Type B pancreatic cell (in vitro differentiated cells): ENCODE measurements around a stretch of chr1.

- PRO-cap, result no peak
Measured at GRCh38 chr1:6200507-6201037, 1.2 kb upstream of the RPL22 start.

DNA sequence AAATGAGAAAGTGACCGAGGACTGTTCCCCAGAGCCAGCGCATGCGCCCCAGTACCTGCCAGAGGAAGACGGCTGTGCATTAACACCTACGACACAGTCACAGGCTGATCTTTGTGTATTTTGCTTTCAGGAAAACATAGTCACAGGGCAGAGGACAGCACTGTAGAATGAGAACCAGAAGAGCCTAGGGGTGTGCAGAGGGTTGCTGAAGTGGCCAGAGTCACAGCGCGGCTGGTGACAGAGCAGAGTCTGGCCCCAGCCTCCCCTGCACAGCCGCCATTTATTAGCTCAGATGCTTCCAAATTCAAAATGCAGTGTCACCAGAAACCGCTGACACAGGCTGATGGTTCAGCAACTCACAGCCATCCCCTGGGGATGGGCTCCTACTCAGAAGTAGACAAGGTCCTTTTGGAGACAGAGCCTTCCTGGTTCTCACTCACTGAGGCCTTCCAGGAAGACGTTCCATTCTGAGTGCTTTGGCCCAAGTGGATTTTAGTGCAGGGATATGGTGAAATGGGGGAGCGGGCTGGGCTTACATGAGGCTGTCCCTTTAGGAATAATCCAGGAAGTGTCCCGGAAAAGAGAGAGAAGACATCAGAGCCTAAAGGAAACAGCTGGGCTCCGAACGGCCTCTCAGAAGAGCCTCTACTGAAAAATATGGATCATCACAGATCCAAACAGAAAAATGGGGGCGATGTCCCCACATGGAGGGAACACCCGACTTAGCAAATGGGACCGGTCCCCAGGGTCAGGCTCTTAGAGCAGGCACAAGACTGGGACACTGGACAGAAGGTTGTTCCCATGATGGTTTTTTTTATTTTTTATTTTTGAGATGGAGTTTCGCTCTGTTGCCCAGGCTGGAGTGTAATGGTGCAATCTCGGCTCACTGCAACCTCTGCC, 13.0 kb downstream of the RNF207 start:
- PRO-cap, result no peak

DNA sequence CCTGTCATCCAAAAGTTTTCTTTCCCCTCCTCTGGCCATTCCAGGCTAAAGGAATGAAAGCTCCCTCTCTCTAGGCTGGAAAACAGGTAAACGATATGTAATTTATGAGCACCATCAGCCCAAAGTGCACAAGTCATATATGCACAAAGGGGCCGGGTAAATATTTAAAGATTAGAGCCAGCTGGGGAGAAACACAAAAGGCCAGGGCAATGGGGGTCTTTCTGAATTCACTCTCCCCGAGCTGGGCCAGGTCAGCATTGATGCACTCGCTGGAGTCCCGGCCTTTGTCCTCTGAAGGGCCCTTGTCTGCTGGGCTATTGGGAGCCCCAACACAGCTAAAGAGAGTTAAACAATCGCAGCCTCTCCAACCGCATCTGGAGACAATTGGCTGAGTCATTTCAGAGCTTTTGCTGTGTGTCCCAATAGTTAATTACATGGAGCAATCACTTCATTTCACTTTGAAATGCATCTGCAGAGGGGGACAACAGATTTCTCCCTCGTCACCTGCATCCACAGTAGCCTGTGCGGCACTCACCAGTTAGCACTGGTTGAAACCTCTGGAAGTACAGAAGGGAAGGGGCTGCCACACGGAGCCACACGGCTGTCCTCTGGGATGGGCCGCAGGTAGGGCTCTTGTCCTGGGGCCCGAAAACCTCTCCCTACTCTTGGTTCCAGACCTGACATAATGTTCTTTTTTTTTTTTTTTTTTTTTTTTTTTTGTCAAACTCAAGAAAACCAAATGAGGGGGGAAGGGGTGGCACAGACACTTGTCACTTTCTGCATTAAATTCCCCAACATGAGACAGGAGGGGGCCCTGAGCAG, 3.6 kb upstream of the HES3 start:
- PRO-cap, result no peak

DNA sequence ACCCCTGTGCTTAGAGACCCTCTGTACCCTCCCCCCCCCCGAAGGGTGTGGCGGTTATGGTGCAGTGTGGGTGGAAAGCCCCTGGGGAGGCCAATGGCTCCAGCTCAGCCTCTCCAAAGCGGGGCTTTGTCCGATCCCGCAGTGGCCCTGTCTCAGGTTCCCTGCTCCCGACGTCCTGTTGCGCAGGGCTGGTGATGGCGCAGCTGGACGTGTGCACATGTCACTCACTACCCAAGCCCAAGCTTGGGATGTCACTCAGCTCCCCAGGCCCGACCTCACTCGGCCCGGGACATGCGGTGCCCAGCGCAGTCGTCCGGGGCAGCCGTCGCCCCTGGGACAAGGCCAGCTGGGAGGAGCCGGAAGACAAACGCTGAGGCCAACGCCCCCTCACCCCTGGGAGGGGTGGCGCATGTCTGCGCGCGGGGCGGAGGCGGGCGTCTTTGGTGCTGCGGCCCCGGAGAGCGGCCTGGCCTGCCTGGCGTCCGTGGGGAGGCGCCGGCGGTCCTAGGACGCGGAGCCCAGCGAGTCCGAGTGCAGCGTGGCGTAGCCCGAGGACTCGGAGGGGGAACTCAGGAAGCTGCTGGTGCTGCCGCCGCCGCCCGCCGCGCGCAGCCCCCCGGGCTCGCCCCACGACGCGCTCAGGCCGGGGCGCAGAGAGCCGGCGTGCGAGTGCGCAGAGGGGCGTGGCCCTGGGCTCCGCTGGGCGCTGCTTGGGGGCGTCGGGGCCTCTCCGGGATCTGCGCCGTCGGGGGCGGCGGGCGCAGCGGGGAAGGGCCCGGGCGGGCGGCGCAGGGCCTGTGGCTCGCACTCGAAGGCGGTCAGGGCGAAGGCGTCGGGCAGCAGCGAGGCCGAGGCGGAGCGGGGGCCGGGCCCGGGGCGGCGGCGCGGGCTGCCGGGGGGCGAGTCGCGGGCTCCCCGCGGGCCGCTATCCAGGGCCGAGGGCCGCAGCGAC, 5.1 kb downstream of the HES3 start:
- PRO-cap, result no peak

GRCh38 chr1:6258538-6259127, 2.3 kb downstream of the GPR153 start:
- PRO-cap, result no peak

- PRO-cap, result bidirectional peak, plus-strand start at chr1:6260174, minus-strand start at chr1:6260030; unidirectional peak, minus-strand start at chr1:6260522
Measured at GRCh38 chr1:6259910-6260934, 676 bp downstream of the GPR153 start.

DNA sequence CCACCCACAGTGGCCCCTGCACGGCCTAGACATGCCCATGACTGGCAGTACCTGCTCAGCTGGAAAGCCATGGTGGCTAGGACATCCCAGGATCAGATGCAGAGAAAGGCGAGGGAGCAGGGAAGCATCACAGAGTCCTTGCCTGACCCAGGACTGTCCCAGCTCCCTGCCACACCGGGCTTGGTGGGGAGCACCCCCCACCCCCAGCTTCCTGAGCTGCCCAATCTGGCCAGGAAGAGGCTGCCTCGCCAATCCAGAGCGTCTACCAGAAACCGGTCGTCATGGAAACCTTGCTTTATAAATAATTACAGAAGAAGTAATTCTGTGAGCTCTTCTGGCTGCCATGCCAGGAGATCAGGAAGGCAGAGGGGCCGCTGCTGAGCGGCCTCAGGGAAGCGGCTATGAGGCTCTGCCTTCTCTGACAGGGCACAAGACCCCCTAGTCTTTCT, 34.8 kb downstream of the ACOT7 start:
- PRO-cap, result unidirectional peak, plus-strand start at position 365 of the sequence

DNA sequence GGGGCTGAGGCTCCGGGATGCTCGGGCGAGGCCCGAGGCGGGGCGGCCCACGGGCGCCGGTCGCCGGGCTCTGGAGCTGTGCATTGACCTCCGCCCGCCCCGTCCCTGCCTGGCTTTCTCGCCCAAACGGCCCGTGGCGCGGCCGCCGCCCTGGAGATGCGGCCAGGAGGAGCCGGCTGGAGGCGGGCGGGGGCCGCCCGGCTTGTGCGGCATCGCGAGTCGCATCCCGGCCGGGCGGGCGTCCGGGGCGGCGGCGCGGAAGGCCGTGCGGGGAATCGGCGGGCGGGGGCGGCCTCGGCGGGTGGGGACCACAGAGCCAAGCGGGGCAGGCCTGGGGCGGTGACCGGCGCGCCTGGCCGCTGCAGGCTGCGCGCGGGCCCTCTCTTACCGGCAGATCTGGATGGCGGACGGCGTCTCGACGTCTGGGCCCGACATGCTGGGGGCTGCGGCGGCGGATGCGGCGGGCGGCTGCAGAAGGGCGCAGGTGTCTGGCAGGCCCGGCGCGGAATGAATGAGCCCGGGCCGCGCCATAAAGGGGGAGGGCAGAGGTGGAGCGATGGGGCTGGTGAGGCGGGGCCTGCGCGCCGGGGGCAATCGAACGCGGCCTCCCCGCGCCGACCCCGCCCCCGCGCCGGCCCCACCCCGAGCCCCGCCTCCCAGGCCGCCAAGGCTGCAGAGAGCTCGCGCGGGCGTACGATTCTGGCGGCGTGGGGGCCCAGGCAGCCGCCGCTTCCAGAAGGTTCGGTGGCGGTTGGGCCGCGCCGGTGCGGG, 513 bp downstream of the ACOT7 start:
- PRO-cap, result bidirectional peak, plus-strand start at position 222 of the sequence, minus-strand start at position 120 of the sequence; bidirectional peak, plus-strand start at position 696 of the sequence, minus-strand start at position 509 of the sequence

- PRO-cap, result no peak
Measured at GRCh38 chr1:6485212-6485323, 6.4 kb downstream of the PLEKHG5 start.

DNA sequence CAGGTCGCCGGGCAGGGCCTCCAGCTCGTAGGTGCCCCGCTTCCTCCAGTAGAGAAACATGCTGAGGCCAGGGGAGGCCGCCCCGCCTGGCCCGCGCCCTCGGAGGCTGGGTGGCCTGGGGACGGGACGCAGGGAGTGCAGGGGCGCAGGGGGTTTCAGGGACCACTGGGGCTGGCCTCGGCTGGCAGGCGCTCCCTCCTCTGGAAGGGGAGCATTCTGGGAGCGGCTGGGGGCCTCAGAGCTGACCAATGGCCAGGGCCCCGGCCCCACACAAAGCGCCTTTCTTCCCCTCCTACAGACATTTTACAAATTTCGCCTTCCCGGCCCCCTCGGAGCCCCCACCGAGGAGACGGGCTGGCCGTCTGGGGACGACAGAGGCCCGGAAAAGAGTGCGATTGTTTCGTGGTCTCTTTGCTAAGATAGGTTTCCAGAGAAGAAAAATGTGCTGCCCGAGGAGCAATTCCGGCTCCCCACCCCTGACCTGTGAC, 14.7 kb upstream of the PLEKHG5 start:
- PRO-cap, result no peak

- PRO-cap, result no peak
Measured at GRCh38 chr1:6587262-6588574, 7.9 kb downstream of the ZBTB48 start.

- PRO-cap, result bidirectional peak, plus-strand start at chr1:6603725, minus-strand start at chr1:6603691
Measured at GRCh38 chr1:6603176-6603927, 683 bp upstream of the KLHL21 start.

GRCh38 chr1:7150683-7151128, 365.5 kb downstream of the CAMTA1 start:
- PRO-cap, result unidirectional peak, plus-strand start at chr1:7150878

GRCh38 chr1:7299187-7299806, 471.8 kb upstream of the VAMP3 start:
- PRO-cap, result no peak

- PRO-cap, result no peak
Measured at GRCh38 chr1:7340335-7340731, 430.8 kb upstream of the VAMP3 start.

GRCh38 chr1:7471585-7472360, 299.3 kb upstream of the VAMP3 start:
- PRO-cap, result no peak

- PRO-cap, result no peak
Measured at GRCh38 chr1:7478829-7479606, 292.1 kb upstream of the VAMP3 start.

DNA sequence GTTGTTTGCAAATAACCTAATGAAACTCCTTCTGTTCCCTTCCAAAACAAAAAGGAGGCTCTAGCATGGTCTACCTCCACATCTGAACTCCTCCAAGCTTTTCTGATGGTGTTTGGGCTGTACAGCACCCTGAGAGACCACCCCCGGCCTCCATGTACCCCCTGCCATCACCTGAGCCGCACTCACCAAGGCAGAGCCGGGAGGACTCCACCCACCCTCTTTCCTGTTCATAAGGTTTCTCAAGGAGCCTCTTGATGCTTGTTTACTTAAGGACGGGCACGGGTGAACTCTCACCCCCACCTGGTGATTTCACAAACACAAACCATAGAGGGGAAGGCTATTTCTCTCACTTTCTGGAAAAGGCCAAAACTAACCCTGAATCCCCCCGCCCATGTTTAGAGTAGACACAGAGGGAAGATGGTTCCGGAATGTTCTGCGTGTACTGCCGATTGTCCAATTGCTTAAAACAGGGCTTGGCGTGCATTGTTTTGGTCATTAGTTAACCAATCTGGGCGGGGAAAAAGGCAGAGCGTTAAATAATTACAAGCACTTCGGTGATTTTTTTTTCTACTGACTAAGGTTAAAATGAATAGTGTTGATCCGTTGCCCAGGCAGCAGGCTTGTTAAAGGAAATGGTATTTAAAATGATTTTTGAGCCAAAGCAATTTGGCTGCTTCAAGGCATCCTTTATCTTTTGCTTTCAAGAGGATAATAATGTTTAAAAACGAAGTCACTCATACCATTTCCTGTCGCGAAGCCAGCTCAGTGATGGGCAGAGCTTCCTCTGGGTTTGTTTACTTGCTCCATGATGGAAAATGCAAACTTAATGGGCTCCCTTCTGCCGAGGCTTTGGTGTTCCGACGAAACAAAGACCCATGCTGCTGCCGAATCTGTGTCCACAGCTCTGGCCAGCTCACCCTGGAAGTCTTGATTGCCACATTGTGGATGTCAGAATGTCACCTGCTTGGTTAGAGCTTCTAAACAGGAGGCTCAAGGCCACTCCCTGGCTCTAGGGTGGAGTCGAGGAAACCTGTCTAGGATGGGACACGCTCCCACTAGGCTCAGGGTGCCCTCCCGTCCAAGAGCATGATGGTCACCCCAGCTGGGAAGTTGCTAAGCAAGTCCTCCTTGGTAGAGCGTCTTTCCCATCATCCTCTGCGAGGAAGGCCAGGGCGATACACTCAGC, 279.7 kb upstream of the VAMP3 start:
- PRO-cap, result no peak

DNA sequence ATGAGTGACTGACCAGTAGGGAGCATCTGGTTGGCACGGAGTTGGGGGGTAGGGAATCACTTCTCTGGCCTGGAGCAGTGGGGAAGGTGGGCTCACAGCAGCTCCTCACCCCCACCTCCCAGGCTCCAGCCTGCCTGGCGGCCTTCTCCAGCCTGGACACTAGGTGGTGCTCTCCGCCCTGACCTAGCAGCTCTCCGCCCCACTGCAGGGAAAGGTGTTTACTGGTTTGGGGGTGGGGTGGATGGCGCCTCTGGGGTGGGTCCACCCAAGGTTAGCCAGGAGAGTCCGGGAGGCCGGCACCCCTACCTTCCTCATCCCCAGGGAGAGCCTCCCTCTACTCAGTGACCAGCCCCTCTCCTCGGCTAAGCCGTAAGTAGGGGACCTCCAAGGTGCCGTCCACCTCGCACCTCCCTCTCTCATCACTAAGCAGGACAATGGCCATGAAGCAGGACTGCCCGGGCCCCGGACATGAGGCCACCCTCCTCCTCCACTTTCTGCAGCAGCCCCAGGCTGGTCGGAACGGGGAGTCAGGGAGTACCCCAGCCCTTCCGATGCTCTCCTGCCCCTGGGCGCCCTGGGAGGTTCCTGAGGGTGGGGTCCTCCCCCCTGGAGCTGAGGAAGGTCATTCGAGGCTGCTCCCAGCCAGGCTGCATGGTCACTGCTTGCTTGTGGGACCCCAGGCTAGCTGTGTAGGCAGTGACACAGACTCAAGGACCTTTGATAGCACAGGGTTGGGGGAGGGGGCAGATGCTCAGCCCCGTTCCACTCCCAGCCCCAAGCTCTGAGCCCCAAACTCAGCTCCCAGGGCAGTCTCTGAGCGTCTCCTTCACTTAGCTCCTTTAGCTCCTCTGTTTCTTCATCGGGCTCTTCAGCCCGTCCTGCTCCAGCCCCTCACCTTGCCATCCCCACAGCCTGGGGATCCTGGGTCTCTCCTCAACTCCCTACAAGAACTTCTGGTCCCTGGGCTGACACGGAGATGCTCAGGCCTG, 101.3 kb upstream of the VAMP3 start:
- PRO-cap, result no peak

DNA sequence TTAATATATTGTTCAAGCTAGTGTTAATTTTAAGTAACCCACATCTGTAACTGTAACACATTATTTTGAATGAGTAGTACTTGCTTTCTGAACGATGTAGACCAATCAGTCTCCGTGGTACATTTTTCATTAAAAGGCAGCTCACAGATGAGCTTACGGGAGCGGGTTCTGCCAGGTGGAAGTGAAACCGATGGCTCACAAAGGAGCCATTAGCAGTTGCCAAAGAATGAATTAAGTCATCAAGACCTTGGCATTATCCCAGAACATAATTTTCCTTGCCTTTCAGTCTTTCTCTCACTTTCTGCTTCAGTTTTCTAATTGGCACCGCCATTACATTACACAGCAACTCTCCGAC, 33.5 kb upstream of the UTS2 start:
- PRO-cap, result no peak